Mammary microvascular endothelial cell (primary cell): ENCODE data around the genes MORN4 and AVPI1.

DNA sequence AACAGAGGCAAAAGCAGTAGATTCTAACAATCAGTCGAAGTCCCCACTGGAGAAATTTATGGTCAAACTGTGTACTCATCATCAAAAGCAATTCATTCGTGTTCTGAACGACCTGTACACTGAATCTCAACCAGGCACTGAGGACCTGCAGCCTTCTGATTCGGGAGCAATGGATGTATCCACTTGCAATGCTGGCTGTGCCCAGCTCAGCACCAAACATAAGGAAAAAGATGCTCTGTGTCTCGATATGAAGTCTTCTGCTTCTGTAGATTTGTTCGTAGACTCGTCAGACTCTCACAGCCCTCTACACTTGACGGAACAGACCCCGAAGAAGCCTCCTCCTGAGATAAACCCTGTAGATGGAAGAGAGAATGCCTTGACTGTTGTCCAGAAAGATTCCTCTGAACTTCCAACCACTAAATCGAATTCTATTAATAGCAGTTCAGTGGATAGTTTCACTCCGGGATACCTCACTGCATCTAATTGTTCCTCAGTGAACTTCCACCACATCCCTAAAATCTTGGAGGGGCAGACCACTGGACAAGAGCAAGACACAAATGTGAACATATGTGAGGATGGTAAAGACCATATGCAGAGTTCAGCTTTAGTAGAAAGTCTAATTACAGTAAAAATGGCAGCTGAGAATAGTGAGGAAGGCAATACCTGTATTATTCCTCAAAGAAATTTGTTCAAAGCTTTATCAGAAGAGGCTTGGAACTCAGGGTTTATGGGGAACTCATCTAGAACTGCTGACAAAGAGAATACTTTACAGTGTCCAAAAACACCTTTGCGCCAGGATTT is 148.9 kb downstream of the LCOR start:
- RAMPAGE, long total RNA: no peak

- RAMPAGE, long total RNA: no peak
Measured at GRCh38 chr10:97196141-97197035, 10.6 kb upstream of the SLIT1 start.

- RAMPAGE, long total RNA: no peak
Measured at GRCh38 chr10:97320011-97320749, 1.1 kb downstream of the FRAT1 start.

- RAMPAGE, long total RNA: no peak
Measured at GRCh38 chr10:97366706-97367657, 32.5 kb upstream of the FRAT2 start.

DNA sequence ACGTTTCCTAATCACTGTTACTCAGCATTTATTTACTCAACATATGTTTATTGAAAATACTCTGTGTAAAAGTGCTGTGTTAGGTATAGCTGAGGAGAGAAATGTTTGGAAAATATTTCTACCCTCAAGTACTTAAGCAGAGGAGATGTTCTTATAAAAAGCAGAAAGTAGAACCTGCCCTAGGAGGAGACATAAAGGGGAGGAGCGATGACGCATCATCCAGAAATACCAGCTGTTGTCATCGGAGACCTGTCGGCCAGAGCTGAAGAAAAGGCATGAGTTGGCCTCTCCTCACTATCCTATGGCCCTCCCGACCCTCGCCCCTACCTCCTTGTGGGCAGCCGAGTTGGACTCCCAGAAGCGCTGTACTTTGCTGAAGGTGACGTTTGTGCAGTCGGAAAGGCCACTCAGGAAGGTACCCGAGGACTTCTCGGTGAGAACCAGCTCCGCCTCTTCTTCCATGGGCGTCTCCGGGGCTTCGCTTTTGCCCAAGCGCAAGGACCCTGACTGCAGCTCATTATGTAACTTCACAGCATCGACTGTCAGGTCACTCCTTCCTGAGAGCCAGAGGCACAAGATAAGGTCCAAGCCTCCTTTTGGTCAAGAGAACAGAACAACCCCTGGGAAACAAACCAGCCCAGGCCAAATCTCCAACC is 1.0 kb downstream of the RRP12 start:
- RAMPAGE, long total RNA: no peak

DNA sequence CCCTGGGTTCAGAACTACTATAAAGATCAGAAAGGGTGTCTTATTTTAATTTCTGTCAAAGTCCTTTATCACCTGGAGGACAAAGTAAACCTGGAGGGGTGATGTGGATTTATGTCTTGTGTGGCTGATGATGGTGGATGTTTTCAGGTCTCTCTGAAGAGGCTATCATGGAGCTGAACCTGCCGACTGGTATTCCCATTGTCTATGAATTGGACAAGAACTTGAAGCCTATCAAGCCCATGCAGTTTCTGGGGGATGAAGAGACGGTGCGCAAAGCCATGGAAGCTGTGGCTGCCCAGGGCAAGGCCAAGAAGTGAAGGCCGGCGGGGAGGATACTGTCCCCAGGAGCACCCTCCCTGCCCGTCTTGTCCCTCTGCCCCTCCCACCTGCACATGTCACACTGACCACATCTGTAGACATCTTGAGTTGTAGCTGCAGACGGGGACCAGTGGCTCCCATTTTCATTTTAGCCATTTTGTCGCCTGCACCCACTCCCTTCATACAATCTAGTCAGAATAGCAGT is 6.3 kb downstream of the PGAM1 start:
- RAMPAGE, long total RNA: no peak

GRCh38 chr10:97560795-97561681 is 11.5 kb upstream of the ANKRD2 start:
- RAMPAGE, long total RNA: no peak

- RAMPAGE, long total RNA: no peak
Measured at GRCh38 chr10:97601778-97602439, 12.4 kb downstream of the C10orf62 start.

DNA sequence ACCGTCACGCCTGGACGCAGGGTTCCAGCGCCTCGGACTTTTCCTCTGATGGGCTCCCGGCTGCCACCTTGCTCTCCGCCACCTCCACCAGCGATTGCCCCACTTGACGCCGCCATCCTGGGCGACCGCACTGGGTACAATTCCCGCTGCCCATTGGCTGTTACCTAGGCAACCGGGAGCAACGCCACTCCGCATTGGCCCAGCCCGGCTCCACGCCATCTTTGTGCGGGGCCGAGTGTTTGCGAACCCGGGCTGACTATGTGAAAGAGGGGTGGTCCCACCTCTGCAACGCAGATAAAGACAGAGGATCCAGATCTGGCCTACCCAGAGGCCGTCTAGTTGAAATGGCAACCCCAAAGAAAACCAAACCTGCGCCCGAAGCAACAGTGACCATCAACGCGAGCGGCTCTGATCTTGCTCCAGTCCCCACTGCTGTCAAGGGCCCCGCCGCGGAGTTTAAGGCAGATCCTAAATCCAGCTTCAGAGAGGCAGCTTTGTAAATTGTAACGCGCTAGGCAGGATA is at the start of gene MORN4:
Gene MORN4 (minus strand): TSS at position 132 of the 523 bp plus-strand sequence.
- RAMPAGE, long total RNA: no peak

GRCh38 chr10:97677528-97678478 is 9.2 kb downstream of the AVPI1 start:
- RAMPAGE, long total RNA: no peak

GRCh38 chr10:97686691-97687928 is at the start of gene AVPI1:
Gene AVPI1, minus strand, starts transcription at chr10:97687241.
- RAMPAGE, long total RNA: no peak

GRCh38 chr10:97713914-97714834 is 644 bp downstream of the MARVELD1 start:
- RAMPAGE, long total RNA: no peak

DNA sequence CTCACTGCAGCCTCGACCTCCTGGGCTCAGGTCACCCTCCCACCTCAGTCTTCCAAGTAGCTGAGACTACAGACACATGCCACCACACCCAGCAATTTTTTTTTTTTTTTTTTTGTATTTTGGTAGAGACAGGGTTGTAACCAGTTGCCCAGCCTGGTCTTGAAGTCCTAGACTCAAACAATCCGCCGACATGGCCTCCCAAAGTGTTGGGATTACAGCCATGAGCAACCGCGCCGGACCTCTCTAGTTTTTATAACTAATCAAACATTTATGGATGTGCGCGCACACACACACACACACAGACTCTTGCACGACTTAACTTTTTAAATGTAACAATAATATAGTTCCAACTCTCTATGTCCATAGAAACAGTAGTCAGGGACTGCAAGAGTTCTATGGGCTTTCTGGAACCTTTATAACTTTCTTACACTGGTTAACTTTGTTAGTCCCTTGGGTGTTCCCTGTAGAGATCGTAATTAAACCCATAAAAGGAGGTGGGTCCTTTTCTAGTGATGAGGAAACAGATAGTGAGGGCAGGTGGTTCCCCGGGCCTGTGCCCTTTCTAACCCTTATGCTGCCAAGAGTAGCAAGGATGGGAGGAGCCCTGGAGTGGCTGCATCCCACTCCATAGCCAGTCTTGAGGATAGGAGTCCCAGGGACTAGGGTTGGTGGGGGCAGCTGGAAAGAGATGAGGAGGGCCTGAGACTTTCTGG is 8.4 kb downstream of the MARVELD1 start:
- RAMPAGE, long total RNA: no peak

DNA sequence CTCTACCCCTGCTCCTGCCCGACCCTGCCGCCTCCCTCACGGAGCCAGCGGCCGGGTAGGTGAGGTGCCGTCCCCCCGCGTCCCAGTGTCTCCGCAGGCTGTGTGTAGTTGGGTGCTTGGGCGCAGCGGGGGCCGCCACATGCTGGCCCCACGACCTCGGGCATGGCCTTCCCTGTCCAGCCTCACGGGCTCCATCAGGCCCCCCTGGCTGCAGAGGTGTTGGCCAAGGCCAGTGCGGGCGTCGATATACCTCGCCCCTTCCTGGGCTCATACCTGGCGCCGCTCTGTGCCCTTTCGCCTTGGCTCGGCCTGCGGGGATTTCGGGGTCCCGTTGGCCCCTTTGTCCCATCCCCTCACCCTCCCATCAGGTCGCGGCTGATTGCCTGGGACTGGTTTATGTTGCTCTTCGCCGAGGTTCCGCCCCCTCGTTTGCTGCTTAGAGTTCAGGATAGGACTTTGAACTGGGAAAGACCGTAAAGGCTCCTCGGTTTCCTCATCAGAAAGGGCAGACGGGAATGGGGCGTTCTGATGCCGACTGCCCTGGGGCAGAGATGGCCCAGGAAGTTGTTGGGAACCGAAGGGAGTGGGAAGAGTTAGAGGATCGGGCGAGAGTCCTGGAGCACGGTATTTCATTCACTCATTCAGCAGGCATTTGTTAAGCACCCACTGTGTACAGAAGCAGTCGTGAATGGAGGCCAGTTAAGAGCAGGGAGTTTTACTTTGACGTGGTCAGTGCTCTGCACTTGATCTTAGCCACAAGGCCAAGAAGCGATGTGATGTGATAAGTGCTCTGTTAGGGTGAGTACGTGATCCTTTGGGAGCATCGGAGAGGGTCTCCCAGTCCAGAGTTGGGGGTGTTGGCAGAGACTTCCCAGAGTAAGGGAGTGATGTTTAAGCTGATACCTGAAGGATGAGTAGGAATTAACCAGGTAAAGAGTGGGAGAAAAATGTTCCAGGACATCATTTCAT is 623 bp downstream of the ZFYVE27 start:
- RAMPAGE, long total RNA: no peak

DNA sequence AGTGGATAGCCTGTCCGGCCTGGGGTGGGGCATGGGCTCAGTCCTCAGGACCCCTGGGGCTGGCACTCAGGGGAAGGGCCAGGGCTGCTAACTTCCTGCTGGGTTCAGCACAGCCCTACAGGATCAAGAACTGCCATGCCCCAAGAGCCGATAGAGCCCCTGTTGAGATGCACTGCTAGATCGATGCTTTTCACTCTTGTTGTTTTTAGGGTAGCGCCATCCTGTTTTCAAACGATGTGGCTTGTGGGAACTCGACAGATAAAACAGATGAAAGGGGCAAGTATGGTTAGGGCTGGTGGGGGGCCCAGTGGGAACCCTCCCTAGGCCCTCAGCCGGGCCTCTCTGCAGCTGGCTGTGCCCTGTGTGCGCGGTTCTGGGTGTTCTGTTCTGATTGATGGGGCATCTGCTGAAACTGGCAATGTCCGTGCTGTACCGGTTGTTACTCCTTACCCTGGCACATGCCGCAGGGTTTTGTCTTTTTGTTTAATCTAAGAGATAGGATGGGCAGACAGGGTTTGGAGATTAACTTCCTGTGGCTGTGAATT is 10.1 kb upstream of the SFRP5 start:
- RAMPAGE, long total RNA: no peak

- RAMPAGE, long total RNA: no peak
Measured at GRCh38 chr10:97788625-97789399, 17.0 kb upstream of the SFRP5 start.

DNA sequence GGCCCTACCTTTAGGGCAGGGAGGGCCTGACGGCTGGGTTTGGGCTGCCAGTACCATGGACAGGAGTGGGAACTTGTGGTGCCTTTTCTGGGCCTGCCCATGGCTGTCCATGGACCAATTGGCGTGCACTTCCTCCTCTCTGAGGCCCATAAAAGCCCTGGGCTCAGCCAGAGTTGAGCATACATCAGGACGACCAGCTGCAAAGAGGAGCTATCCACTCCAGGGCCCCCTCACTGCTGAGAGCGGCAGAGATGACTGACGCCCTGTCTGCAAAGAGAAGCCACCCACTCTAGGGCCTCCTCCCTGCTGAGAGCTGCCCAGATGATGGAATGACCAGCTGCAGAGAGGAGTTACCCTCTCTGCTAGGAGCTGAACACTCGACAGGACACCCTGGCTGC is 30.8 kb downstream of the CRTAC1 start:
- RAMPAGE, long total RNA: no peak

GRCh38 chr10:98202548-98203266 is 65.3 kb downstream of the LOXL4 start:
- RAMPAGE, long total RNA: no peak

DNA sequence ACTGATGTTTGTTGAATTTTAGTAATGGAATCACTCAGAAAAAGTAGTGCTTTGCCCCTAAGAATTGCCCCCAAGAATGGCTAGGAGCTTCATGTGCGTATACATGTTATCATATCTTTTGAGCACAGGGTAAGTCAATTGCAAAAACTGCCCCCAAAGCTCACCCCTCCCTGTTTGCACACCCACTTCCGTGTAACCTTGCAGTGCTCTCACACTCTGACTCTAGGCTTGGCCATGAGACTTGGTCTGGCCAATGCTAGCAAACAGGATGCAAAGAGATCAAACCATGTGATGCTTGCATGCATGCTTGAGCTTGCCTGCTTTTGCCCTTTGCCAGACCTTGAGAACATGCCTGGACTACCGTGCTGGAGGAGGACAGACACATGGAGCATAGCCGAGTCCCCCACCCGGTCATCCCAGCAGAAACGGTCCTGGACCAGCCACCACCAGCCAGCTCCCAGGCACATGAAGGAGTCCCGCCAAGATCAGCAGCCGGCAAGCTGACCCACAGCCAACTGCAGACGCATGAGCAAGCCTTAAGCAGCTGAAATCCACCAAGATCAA is 23.5 kb downstream of the PYROXD2 start:
- RAMPAGE, long total RNA: no peak

- RAMPAGE, long total RNA: no peak
Measured at GRCh38 chr10:98431003-98431462, 15.7 kb downstream of the HPS1 start.